Pericardium (tissue), 1 donor: ENCODE measurements around the genes EPN2 and B9D1.

- RRBS: no CpG with 5 or more reads among the region's 11 CpGs
Measured at GRCh38 chr17:17574032-17574515, 17.4 kb downstream of the PEMT start.

- RRBS: no CpG with 5 or more reads among the region's 5 CpGs
Measured at GRCh38 chr17:17701296-17701678, 20.0 kb downstream of the RAI1 start.

DNA sequence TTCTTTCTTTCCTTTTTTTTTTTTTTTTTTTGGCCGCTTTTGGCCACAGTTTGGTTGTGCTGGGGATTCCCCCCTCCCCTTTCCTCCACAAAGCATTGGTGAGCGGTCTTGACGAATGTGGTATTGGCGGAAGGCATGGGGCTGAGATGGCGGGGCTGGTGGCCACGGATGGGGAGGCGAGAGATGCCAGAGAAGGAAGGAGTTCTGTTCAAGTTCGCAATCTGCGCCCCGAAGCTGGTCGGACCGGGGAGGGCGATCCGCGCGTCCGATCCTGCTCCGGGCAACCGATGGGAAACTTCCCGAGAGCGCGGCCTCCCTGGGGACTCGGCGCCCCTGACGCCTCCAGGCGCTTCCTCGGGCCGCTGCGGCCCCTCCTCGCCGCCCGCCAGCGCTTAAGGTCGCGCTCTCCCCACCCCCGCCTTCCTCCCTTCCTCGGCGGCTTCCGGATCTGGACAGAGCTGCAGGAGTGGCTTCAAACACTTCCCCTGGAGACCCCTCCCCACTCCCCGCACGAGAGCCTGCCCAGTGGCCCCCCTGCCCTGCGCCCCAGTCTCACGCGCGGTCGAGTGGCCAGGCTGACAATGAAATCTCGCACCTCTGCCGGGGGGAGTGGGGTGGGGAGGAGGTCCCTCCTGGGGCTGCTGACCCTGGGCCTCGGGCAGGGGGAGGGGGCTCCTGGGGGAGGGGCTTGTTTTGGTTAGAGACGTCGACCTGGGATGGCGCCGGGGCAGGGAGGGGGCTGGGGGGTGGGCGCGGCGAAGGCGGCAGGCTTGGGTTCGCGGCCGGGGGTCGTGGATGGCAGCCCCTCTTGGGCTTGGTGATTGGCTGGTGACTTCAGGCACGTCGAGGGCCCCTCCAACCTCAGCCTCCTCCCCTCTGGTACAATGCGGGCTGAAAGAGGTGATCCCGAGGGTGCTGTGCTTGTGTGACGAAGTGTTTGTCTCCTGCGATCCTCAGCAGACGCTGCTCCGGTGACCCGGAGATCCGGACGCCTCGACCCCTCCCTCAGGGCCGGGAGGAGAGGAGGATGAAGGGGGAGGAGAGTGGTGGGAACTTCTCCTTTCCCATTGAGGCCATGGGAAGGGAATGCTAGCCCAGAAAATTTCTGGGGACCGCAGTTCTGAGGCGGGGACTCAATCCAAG, 43.5 kb downstream of the RAI1 start:
- RRBS: 10% methylated on average over 8 of the region's 76 CpGs

- RRBS: no CpG with 5 or more reads among the region's 13 CpGs
Measured at GRCh38 chr17:17728706-17729399, 47.6 kb downstream of the RAI1 start.

DNA sequence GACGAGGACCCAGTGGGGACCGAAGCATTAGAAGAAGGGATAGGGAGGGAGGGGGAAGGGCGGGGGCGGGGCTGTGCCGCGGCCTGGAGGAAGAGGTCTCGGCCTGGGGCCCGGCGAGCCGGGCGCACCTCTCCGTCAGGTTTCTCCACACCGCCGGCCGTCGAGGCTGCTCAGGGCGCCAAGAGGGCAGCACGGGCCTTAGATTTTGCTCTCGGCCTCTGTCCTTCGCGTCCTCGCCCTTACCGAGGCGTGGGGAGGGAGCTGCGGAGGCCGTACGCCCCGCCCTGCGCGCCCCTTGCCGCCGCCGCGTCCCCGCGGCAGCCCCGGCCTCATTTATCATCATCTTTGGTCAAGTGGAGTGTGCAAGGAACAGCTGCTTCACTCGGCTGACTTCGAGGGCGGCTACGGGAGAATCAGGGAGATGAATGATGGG, 54.1 kb downstream of the SREBF1 start:
- RRBS: no CpG with 5 or more reads among the region's 41 CpGs

DNA sequence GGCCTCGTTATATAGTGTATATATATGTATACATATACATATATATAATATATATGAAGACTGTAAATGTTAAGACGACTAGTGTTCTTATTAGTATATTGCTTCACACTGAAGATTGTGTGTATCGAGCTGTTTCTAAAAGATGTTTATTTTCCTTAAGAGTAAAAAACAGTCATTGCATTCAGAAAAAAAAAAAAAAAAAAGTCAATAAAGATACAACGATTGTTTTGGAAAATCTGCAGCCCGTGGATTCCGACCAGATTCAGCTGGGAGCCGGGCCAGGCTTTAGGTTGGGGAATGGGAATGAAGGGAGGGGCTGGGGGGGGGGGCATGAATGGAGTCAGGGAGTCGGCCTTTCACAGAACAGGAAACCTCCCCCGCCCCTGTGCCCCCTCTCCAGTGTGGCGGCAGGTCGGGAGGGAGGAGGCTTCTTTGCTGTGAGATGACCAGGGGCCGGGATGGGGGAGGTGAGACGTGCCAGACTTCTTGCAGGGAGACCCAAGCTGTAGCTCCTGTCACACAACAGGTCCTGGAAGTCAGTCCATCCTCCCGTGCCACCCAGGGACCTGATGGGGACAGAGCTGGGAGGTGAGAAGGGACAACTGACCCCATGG, 25.5 kb downstream of the SREBF1 start:
- RRBS: no CpG with 5 or more reads among the region's 14 CpGs

GRCh38 chr17:17841458-17841684, 4.6 kb upstream of the SREBF1 start:
- RRBS: no CpG with 5 or more reads among the region's 3 CpGs

GRCh38 chr17:17842987-17843626, 6.3 kb upstream of the SREBF1 start:
- RRBS: no CpG with 5 or more reads among the region's 5 CpGs

DNA sequence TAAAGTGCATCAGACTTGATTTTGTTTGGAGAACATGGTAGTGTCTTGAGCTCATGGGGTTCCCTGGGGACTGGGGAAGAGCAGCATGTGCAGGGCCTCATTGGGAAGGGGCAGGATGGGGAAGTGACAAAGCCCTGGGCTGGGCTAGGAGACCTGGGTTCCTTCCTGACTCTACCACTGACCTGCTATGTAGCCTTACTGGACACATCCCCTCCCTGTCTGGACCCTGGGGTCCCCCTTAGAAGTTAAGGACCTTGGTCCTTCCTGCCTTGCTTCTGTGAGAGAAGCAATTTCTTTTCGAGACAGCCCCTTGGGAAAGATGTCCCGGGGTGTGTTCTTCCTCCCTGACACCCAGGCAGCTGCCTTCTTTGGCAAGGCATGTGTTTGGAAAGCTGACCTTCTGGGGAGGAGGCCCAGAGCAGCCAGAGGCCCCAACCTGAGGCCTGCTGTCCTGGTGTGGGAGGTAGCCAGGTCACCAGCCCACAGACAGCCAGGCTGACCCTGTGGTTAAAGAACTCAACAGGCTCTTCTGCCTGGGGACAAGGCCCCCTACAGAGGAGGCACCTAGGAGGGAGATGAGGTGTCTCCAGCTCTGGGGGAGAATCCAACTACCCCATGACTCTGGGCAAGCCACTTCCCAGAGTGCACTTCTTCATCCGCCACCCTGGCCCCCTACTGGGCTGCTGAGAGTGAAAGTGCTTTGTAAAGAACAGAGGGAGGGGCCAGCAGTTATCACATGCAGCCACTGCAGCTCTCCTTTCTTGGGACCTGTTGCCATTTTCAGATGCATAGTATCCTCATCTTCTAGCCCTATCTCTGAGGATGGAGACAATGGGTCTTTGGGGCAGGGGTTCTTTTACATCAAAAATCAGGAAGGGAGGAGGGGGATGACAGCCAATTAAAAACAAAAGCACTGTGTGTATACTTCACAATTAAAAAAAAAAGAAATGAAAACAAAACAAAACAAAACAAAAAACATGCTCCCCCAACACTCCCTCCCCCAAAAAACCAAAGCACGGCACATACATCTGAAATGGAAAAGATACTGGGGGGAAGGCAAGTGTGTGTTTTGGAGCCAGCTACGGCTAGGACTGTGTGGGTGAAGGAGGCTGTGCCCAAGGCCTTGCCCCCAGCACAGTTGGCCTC, 13.1 kb upstream of the SREBF1 start:
- RRBS: no CpG with 5 or more reads among the region's 5 CpGs

DNA sequence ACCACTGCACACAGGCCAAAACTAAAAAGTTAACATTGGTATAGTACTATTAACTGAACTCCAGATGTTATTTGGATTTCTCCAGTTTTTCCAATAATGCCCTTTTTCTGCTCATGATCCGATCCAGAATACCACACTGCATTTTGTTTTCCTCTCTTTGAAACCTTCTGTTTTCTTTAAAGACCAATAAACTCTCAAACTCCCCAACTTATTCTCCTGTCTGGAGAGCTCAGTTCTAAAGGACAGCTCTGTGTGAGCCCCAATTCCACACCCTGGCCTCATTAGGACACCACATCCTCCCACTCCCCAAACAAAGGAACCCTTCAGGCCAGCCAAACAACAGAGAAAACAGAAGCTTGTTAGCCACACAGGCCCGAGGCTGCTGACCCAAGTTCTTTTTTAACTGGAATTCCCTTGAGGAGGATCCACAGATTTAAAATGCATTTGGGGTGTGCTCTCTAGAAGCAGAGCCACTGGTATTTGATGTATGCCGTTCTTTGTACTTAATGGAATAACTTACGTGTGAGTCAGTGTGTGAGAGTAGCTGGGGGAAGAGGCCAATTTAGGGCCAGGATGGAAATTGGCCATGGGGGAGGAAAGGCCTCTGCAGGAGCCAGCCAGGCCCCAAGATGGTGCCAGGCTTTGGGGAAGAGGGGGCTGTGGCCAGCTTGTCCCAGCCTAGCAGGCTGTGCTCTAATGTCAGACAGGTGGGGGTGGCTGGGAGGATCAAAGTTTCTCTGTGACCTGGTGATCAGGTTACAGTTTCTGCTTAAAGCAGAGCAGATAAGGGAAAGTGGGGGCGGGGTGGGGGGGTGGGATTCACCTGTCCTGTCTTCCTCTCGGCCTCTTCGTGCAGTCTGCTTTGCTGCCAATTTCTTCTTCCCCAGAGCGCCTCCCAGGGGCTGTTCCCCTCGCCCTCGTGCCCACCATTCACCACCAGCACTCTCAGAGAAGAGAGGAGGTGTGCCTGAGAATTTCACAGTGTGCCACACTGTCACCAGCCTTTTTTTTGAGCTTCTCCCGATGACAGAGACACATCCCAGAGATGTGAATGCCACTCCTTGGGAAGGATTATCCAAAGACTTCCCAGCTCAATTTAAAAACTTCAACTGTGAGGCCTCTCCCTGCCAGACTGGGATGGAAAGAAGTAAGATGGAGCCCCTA, 50.9 kb downstream of the TOM1L2 start:
- RRBS: no CpG with 5 or more reads among the region's 11 CpGs

DNA sequence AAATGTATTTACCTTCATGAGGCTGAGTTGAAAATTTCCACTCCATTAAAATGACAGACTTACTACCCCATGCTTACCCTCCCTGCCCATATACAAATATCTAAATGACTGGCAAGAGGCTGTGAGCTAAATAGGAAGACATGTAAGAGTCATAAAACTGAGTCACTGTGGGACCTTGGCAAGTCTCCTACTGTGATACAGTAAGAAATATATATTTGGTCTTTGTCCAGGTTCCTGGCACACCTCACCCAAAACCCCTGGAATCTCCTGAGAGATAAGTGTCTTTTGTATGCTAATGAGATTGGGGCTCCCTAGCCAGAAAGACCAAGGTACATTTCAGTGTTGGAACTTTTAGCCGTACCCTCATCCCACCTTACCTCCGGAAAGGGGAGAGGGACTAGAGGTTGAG, 13.7 kb downstream of the TOM1L2 start:
- RRBS: no CpG with 5 or more reads among the region's 2 CpGs

- RRBS: no CpG with 5 or more reads among the region's 4 CpGs
Measured at GRCh38 chr17:18031953-18032529, 6.9 kb downstream of the ATPAF2 start.

DNA sequence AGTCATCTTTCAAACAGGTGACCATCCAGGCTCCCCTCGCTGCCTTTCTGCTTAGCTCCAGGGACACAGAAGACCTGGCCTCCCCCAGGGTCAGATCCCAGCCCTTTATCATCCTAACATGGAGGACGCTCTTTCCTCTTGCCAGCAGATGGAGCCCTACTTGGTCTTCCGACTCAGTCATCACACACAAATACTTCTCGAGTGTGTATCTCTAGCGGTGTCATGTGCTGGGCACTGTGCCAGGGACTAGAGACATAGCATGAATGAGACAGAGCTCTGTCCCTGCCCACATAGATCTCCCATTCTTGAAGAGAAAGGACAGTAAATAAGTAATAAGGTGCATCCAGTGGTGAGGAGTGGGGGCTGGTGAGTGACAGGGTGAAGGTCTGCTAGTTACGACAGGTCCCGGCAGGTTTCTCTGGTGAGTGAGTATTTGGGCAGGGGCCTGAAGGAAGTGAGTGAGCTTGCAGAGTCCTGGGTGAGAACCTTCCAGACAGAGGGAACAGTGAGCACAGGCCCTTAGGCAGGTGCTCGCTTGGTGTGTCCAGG, 6.3 kb downstream of the DRG2 start:
- RRBS: no CpG with 5 or more reads among the region's 8 CpGs

- RRBS: no CpG with 5 or more reads among the region's 14 CpGs
Measured at GRCh38 chr17:18139327-18139851, 30.8 kb downstream of the MYO15A start.

- RRBS: 57% methylated on average over 3 of the region's 19 CpGs
Measured at GRCh38 chr17:18235434-18236229, 10.2 kb downstream of the LLGL1 start.

DNA sequence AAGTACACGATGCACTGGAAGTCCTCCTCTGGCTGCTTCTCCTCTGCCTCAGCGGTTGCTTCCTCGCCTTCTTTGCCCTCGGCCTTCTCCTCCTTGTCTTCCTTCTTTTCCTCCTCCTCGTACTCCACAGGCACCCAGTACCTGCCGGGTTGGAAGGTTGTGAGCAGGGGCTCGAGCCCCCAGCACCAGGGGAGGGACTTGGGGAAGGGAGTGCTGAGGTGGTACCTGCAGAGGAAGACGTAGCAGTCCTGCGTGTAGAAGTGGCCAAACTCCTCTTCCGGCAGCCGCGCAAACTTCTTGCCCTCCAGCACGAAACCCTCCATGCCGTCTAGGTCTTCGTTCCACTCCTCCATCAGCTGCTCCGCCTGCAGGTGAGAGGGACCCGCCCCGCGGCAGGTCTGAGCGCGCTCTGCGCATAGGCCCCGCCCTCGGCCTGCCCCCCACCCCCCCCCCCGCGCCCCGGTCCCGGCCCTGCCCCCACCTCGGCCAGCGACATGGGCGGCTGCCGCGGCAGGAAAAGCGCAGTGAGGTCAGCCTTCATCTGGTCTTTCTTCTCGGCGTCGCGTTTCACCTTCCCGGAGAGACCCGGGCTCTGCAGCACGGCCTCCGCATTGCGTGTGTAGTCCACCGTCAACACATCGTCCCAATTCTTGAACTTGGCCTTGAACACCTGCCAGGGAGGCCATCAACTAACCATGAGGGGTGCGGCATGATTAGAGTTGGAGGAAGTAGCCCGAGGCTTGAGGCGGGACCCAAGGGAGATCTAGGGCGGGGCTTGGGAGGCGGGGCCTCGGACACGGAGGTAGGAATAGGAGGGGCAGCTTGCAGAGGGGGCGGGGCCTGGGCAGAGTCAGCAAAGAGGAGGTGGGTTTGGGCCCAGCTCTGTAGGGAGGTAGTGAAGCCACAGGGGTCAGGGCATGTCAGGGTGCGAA, 11.6 kb downstream of the FLII start:
- RRBS: 44% methylated on average over 9 of the region's 54 CpGs

DNA sequence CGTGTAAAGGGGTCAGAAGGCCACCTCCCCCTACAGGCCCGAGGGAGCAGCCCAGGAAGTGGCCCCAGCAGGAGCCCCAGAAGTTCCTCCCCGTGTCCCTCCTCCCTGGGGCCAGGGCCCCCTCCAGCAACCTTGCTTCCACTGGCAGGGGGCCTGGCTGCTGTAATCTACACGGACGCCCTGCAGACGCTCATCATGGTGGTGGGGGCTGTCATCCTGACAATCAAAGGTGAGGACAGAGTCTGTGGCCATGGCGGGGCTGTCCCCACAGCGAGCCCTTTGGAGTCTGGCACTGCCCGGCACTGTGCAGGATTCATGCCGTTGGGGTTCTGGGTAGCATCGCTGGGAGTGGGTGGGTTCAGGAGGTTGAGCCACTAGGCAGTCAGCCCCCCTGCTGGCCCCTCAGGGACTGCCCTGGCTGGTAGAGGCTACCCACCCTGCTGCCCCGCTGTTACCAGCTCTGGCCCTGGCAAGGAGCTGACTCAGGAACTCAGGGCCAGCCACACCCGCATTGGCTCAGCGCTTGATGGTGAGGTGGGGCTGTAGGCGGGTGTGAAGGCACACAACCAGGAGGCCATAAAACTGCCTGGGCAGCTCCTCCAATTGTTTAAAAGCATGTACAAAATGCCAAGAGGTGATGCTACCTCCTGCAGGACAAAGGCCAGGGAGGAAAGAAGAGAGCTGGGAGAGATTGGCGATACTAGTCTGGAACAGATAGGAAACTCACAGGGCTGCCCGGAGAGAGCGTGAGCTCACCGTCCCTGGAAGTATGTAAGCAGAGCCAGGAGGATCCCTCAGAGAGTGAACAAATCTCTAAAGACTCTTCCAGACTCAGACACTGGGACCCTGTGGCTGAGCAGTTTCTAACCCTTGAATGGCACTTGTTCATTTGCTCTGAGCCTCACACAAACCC, 17.5 kb downstream of the SLC5A10 start:
- RRBS: no CpG with 5 or more reads among the region's 19 CpGs

- RRBS: 2% methylated on average over 9 of the region's 99 CpGs
Measured at GRCh38 chr17:19236979-19238039, at the start of gene EPN2. EPN2 (plus strand) TSS chr17:19237366.

DNA sequence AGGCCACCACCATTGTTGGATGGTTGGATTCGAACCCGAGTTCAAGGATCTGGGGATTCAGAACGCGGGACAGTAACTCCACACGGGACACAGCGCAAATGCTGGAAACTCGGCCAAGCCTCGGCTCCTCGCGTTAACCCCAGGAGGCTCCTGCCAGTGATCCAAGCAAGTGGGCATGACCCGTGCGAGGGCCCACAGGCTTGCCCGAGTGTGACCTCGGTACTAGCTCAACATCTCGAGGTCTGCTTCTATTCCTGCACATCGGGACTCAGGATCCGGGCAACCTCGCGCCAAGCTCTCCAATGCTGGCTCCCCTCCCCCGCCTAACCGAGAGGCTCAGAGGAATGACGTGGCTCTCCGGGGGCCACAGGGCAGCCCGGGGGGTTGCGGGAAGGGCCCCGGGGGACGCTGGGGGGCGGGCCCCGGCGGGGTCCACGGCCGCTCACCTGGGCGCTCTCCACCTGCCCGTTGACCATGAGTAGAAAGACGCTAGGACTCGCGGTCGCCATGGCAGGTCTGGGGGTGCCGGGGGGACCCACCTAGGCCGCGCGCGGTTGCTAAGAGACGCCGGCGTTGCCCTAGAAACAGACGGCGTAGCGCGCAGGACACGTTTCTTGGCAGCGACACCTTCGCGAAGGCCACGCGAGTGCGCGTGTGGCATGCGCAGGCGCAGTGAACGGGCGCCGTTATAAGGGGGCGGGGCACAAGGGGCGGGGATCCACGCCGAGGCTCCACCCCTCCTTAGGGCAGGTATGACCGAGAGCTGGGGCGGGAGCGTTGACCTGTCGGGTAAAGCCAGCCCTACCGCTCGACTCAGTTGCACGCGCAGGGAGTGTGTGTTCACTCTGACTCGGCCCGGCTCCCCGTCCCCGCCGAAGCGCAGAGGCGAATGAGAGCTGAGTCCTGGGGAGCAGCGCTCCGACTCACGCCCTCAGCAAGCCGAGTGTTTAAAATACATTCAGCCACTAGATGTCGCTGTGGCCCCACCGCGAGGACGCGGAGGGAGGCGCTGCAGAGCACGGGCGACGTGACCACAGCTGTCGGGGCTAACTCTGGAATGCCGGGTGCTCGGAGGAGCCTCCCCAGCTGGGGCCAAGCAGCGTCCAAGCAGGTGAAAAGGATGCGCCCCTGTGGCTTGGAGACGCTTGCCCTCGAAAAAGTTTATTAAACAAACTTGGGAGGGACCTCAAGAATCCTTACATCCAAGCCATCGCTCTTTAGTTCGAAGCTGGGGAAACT, at the start of gene B9D1:
B9D1 (minus strand) TSS at position 663 of the 1,239 bp plus-strand sequence.
- RRBS: 2% methylated on average over 13 of the region's 104 CpGs

GRCh38 chr17:19364670-19365530, 2.4 kb upstream of the B9D1 start:
- RRBS: no CpG with 5 or more reads among the region's 14 CpGs